Measurements from ENCODE around the genes HPGD and GLRA3.

- PRO-cap, result no peak
- RRBS, 2 experiments, result no CpG with 5 or more reads among the region's 9 CpGs
These were observed 113.0 kb downstream of the NEK1 start for GRCh38 chr4:169499178-169499918.

DNA sequence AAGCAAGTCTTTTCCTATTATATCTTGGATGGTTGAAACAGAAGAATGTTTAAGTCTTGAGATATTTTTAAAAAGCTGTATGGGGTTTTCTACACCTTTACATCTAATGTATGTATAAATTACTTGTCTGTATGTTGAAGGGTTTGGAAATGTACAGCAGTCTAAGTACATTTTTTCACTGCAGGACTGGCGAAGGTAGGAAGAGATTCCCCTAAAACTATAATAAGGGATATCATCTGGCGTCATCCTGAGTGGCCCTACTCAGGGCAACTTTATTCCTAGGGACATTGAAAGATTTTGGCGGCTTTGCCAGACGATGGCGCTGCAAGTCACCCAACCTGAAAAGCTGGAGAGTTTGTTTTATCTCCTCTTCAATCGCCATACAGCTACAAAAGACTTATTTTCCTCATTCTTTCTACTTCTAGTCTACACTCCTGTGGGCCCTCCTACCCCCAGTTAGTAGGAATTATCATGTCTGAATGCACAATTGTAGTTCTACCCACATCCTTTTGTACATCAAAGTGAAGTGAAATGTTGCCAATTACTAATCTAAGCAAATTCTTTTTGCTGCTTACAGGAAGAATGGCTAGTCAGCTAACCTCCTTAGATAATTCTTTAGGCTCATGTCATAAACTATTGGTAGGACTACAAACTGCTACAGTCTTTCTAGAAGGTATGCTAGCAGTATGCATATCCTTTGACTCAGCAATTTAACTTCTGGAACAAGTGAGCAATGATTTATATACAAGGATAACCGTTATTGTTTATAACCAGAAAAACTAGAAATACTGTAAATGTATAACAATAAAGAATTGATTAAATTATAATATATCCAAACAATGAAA, 842 bp upstream of the NEK1 start:
- PRO-cap, result no peak
- RRBS, 2 experiments, result no CpG with 5 or more reads among the region's 7 CpGs

DNA sequence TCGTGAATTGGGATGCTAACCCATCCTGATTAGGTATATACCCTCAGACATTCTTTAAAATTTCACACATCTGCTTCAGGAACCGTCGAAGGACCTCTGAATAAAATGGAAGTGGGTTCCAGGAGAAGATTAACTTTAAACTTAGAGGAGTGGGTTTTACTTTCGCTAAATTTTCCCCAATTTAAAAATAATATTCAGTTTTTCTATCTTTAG, 717 bp downstream of the CLCN3 start:
- PRO-cap, result no peak
- RRBS, 2 experiments, result no CpG with 5 or more reads among the region's 4 CpGs

GRCh38 chr4:169650347-169651060, 30.1 kb downstream of the CLCN3 start:
- PRO-cap, result no peak
- RRBS, 2 experiments, result no CpG with 5 or more reads among the region's 2 CpGs

DNA sequence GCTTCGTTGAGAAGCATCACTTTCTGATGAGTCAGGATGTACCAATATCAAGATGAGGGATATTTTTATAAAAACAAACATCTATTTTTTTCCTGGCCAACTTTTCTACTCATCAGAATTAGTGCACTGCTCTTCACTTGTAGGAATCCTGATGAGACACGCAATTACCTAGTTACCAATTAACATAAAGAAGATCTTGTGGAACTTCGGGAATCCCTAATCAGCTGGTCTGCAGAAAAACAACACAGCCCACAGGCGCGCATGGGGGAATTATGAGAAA, 51.1 kb downstream of the MFAP3L start:
- PRO-cap, result no peak
- RRBS, 2 experiments, result no CpG with 5 or more reads among the region's 5 CpGs

DNA sequence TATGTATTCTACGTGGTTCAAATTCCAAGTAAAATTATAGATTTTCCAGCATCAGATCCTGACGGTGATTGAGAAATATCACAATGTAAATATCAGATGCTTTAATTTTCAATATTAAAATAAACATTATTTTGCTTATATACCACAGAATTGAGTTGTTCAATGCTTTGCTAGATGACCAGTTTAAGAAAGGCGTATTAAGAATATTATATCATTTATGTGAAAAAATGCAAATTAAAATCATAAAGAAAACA, 733.2 kb upstream of the GALNTL6 start:
- PRO-cap, result no peak
- RRBS, 2 experiments, result no CpG with 5 or more reads among the region's 3 CpGs

GRCh38 chr4:173412921-173413349, 14.0 kb upstream of the SCRG1 start:
- PRO-cap, result no peak
- RRBS, 2 experiments, result no CpG with 5 or more reads among the region's 2 CpGs

- PRO-cap, result no peak
- RRBS, 2 experiments, result no CpG with 5 or more reads among the region's 4 CpGs
These were observed 16.1 kb upstream of the SCRG1 start for GRCh38 chr4:173414914-173415516.

- PRO-cap, result bidirectional peak, plus-strand start at chr4:173608788, minus-strand start at chr4:173608609; bidirectional peak, plus-strand start at chr4:173609151, minus-strand start at chr4:173608997; unidirectional peak, minus-strand start at chr4:173609198
- RRBS, 2 experiments, result no CpG with 5 or more reads among the region's 28 CpGs
These were observed 78.7 kb upstream of the HAND2 start for GRCh38 chr4:173608440-173609376.

DNA sequence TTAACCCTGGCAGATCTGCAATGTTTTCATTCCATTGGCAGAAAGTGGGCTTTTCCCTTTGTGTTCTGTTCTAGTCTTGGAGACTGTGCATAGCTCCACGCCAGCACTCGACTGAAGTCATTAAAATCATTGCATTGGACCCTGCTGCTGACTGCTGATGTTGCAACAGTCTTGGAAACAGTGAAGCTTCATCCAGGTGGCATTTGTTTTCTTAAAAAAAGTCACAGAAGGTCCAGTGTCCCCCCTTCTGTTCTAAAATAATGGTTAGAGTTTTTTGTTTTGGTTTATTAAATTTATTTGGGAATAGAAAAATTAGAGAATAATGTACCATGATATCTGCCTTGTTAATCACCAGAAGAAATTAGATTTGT, 277.5 kb upstream of the HAND2 start:
- PRO-cap, result no peak
- RRBS, 2 experiments, result no CpG with 5 or more reads among the region's 2 CpGs

GRCh38 chr4:173947565-173948028, 335.9 kb downstream of the FBXO8 start:
- PRO-cap, result no peak
- RRBS, 2 experiments, result no CpG with 5 or more reads among the region's 3 CpGs

DNA sequence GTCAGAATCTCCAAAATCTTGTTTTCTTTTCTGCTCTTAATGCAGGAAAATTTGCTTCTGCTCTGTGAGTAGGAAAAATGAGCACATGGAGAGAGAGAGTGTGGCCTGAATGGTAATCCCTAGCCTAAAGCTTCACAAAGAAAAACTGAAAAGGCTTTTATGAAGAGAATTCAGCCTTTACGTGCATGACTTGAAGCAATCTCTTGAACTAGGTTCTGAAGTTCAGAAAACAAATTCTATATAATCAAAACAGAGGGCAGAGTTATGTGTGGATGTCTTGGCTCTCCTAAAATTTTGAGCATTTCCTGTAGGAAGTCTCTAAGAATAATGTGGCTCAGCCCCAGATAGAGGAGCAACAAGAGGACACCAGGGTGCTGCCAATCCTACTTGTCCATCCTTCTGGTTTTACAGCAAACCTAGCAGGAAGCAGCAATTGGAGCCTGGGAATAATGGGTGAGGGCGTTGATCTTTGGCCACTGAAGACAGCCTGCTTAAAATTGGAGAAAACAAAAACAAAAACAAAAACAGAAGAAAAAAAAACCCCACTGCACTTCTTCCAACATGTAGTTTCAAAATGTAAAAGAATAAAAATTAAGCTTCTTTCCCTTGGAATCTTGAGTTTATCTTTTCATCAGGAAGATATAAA, 130.8 kb downstream of the FBXO8 start:
- PRO-cap, result no peak
- RRBS, 2 experiments, result no CpG with 5 or more reads among the region's 2 CpGs

DNA sequence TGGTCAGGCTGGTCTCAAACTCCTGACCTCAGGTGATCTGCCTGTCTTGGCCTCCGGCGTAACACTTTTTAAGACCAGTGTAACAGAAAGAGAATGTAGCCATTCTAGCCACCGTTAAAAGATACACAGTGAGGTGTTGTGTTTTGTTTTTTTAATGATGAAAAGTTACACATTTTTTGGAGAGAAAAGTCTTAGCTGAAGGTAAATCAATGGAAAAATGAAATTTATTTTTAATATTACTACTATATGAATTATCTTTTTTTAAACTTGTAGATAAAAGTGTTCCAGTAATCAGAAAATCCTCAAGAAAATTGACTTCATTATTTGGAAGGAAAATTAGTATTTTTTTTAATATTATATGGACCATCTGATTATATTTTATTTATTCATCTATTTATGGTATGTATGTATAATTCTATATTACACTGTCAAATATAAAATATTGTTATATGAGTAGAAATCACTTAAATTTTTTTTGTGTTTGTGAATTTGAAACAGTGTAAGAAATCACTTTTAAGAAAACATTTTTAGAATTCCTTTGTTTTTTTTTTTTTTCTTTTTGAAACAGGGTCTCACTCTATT, 34.6 kb downstream of the CEP44 start:
- PRO-cap, result no peak
- RRBS, 2 experiments, result no CpG with 5 or more reads among the region's 3 CpGs

DNA sequence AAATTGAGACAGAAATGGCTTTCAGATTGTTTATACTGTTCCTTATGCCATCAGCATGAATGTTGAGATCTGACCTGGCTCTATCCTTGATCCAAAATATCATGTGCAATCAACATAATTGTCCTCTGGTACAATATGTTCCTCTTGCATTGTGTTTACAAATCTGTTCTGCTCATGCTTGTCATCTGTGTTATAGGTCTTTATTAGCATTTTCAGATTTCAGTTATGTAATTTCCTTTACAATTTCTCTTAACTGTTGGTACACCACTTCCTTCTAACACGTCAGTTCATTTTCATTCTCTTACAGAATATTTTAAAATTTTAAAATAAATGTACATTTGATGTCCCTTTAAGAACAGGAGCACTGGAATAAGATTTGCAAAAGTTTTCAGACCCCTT, 1.6 kb downstream of the HPGD start:
- PRO-cap, result no peak
- RRBS, 2 experiments, result no CpG with 5 or more reads among the region's 1 CpG

DNA sequence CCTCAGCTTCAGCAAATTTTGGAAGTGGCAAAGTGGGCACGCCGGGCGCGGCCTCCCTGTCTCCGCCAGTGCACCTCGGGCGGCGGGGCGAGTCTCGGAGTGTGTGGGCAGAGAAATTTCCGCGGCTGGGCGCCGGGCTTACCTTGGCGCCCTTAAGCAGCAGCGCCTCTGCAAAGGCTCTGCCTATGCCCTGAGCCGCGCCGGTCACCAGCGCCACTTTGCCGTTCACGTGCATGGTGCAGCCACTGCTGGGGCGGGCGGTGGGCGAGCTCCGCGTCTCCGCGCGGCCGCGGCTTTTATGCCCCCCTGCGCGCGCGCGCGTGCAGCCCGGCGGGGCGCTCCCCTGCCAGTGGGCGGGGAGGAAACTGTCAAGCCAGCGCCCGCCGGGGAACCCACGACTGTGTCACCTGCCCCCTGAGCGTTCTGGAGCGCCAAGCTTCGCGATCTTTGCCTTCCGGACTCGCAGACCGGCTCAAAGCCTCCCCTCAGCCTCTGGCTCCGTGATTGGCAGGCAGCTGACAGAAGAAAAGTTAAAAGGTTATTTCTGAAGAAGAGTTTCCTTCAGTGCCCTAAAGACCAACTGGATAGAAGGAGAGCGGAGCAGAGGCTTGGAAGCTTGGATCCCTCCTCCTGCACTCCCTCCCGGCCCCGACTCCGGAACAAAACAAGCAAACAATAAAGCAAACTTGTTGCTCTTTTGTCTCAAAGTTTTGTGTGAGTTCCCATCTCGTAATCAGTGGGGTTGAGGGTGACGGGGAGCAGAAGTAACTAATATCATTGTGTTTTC, at the start of gene HPGD:
Gene HPGD, minus strand, starts transcription at position 272 of the 787 bp plus-strand sequence.
- PRO-cap, result bidirectional peak, plus-strand start at position 564 of the sequence, minus-strand start at position 425 of the sequence
- RRBS, 2 experiments, result 1% methylated on average over 21 of the region's 60 CpGs

DNA sequence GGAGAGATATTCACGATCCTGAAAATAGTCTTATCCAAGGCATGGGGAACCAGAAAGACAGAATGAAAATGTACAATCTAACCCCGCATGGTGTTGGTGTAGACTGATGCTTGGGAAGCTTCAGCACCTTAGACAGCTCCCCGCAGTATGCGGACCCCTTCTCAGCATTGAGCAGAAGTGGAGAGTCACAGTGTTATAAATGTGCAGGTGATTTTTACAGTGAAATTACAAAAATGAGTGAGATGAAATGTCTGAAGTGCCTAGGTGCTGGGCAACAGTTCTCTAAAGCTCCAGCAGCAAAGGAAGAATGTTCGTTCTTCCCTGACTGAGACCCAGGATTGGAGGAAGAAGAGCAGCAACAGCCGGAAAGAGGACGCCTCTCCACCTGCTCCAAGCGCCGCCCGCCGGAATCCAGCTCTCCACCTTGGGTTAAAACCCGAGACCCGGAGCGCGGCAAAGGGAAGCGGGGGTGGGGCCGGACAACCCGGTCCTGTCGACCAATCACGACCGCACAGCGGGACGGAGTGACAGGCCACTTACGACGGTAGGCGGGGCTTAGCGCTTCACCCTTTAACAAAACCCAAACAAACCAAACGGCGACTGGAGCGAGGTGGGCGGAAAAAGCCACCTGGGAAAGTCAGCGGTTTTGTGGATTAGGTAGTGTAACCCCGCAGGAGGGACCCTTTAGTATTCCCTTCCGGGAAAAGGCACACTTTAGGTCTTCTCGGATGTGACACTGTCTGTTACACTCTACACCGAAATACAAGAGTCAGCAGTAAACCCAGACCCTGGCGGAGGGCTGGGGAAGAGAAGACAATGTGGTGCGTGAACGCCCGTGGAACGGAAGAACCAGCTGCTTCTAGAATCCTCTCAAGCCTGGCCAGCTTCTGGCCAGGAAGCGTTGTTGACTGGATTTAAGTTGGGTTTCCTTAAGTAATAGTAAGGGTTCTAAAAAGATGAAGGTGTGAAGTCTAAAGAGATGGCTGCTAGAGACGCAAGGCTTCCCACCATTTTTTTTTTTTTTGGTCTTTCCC, at the start of gene GLRA3:
Gene GLRA3, minus strand, starts transcription at position 431 of the 1,034 bp plus-strand sequence.
- PRO-cap, result bidirectional peak, plus-strand start at position 587 of the sequence, minus-strand start at position 431 of the sequence
- RRBS, 2 experiments, result 2 to 4% methylated on average over 6 of the region's 43 CpGs

DNA sequence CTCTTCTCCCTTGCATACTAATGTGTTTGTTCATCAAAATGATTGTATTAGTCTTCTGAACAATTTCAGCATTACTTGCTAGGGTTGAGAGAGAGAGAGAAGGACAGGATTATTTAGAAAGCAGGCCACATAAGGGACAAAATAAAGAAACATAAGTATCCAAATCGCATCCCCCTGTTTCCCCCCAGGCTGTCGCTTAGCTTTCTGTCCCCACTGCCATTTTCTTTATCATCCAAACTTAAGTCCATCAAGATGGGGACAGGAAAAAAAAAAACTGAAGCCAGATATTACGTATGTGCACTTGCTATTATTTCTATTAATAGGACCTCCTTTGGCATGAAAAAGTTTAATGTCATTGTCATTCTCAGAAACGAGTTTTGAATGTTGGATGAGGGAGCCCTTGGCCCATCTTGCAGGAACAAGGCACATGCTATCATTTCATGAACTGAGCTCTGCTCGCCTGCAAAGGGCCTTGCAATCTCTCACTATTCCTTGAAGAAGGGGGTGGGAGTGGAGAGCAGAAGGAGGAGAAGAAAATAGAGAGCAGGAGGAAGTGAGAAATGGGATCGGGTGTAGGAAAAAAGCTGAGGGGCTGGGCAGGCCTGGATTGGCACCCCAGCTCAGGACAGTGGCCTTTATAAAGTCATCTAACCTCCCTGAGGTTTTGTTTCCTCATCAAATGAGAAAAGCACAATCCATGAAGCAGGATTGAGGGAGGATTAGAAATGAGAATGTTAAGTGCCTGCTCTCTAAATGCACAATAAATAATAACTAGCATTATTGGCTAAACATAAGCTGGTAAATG, 34.2 kb upstream of the SPATA4 start:
- PRO-cap, result no peak
- RRBS, 2 experiments, result no CpG with 5 or more reads among the region's 6 CpGs

DNA sequence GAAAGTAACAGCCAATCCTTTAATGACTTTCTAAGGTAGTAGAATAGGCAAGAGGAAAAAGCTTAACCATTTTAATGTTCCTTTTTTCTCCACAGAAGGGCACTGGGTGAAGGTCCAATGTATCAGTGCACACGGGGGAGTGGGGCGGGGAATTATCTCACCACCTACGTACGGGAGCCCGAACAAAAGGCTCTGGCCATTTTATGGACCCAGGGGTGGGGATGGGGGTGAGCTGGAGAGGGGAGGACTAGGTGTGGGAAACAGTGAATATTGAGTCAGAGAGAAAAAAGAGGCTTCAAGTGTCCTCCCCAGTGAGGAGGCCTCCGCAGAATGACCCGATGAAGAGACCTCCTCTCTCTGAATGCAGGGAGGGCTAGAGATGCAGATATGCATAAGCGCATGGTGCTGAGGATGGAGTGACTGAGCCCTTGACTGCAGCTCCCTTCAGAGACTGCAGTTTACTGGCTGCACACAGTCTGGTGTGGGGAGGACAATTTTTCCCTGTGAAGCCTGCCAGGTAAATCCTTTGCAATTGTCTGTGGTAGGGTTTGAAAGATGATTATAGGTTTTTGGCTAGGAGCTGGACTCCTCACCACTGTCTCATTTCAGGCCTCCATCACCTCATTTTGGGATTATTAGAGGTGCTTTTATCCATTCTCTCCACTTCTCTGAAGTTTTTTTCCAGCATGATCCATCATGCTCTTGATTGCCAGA, 61.0 kb downstream of the SPCS3 start:
- PRO-cap, result no peak
- RRBS, 2 experiments, result no CpG with 5 or more reads among the region's 8 CpGs

GRCh38 chr4:176383234-176384075, 63.7 kb downstream of the SPCS3 start:
- PRO-cap, result no peak
- RRBS, 2 experiments, result no CpG with 5 or more reads among the region's 8 CpGs

DNA sequence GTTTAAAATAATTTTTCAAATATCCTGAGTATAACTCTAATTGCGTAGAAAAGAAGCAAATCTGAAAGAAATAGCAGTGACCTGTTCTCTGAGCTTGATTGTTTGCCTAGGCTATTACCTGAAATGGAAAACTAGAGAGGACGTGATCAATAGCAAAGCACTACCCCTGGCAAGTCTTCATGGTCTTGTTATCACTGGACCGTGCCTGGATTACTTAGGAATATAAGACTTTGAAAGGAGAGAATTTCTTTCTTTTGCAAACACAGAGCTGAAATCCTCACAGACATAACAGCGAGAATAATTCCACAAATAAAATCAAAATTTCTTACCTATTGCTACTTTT, 880.6 kb upstream of the AGA start:
- PRO-cap, result no peak
- RRBS, 2 experiments, result no CpG with 5 or more reads among the region's 4 CpGs

All from HEK293 (cell line).